ENCODE results near the genes ADO, NRBF2 and LRRTM3.

DNA sequence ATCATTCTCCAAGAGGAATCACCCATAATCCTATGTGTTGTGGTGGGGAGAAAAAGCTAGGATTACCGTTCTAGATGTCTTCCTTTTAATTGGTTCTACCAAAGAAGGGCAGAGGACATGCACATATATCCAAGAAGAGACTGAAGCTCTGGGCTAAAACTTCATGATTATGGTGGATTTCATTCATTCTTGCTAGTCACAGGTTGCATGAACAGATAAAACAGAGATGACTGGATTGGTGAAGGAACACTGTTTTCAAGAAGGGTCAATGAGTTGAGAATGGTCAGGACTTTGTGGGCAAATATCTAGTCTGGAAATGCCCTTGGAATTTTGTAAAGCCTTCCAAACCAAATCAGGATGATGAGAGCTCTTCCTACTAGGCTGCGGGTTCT lies 171.3 kb downstream of the ARID5B start:
- RRBS = no CpG with 5 or more reads among the region's 2 CpGs

DNA sequence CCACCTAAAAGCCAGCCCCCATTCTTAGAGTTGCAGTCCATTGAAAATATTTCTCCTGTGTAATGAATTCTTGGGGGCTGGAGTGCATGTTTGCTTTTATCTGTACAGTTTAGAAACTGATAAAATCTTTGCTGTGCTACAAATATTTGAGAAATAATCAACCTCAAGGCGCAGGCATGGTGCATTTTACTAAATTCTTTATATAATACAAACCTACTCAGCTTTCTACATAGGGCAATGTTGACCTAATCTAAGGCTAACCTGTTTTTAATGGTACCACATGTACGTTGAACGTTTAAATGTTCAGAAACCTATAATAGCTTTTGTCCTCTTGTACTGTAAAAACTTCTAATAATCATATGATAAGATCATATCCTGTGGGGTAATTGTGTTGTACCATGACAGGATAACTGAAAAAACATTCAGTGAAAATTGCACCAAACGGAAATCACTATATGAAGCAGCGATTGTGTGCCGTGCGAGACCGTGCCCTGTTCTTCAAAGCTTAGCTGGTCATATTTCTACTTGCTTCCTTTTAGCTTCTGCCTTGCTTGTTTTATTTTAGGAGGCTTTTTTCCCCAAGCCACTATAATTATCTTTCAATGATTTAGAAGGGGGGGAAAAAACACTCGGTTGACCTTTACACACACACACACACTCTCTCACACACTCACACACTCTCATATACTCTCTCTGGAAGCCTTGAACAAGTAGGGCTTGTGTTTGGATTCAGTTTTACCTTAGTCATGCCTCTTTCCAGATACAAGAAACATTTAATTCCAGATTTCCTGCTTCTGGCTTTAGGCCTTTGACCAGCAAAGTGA lies 181.1 kb downstream of the ARID5B start:
- RRBS = no CpG with 5 or more reads among the region's 9 CpGs

- RRBS = no CpG with 5 or more reads among the region's 4 CpGs
Observed at GRCh38 chr10:62183269-62183908, 85.3 kb downstream of the RTKN2 start.

GRCh38 chr10:62243139-62243694 lies 25.4 kb downstream of the RTKN2 start:
- RRBS = no CpG with 5 or more reads among the region's 2 CpGs

DNA sequence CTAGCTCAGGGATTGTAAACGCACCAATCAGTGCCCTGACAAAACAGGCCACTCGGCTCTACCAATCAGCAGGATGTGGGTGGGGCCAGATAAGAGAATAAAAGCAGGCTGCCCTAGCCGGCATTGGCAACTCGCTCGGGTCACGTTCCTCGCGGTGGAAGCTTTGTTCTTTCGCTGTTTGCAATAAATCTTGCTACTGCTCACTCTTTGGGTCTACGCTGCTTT lies 12.5 kb upstream of the RTKN2 start:
- RRBS = no CpG with 5 or more reads among the region's 10 CpGs

GRCh38 chr10:62492776-62493029 lies 118.5 kb downstream of the ZNF365 start:
- RRBS = no CpG with 5 or more reads among the region's 2 CpGs

DNA sequence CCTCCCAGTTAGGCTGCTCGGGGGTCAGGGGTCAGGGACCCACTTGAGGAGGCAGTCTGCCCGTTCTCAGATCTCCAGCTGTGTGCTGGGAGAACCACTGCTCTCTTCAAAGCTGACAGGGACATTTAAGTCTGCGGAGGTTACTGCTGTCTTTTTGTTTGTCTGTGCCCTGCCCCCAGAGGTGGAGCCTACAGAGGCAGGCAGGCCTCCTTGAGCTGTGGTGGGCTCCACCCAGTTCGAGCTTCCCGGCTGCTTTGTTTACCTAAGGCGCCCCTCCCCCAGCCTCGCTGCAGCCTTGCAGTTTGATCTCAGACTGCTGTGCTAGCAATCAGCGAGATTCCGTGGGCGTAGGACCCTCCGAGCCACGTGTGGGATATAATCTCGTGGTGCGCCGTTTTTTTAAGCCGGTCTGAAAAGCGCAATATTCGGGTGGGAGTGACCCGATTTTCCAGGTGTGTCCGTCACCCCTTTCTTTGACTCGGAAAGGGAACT lies 196.4 kb upstream of the ADO start:
- RRBS = no CpG with 5 or more reads among the region's 21 CpGs

- RRBS = 1% methylated on average over 54 of the region's 89 CpGs
Observed at GRCh38 chr10:62804568-62805373, at the start of gene ADO. ADO (plus strand) TSS chr10:62804720.

- RRBS = 72% methylated on average over 8 of the region's 39 CpGs
Observed at GRCh38 chr10:62813323-62814141, 2.6 kb downstream of the EGR2 start.

DNA sequence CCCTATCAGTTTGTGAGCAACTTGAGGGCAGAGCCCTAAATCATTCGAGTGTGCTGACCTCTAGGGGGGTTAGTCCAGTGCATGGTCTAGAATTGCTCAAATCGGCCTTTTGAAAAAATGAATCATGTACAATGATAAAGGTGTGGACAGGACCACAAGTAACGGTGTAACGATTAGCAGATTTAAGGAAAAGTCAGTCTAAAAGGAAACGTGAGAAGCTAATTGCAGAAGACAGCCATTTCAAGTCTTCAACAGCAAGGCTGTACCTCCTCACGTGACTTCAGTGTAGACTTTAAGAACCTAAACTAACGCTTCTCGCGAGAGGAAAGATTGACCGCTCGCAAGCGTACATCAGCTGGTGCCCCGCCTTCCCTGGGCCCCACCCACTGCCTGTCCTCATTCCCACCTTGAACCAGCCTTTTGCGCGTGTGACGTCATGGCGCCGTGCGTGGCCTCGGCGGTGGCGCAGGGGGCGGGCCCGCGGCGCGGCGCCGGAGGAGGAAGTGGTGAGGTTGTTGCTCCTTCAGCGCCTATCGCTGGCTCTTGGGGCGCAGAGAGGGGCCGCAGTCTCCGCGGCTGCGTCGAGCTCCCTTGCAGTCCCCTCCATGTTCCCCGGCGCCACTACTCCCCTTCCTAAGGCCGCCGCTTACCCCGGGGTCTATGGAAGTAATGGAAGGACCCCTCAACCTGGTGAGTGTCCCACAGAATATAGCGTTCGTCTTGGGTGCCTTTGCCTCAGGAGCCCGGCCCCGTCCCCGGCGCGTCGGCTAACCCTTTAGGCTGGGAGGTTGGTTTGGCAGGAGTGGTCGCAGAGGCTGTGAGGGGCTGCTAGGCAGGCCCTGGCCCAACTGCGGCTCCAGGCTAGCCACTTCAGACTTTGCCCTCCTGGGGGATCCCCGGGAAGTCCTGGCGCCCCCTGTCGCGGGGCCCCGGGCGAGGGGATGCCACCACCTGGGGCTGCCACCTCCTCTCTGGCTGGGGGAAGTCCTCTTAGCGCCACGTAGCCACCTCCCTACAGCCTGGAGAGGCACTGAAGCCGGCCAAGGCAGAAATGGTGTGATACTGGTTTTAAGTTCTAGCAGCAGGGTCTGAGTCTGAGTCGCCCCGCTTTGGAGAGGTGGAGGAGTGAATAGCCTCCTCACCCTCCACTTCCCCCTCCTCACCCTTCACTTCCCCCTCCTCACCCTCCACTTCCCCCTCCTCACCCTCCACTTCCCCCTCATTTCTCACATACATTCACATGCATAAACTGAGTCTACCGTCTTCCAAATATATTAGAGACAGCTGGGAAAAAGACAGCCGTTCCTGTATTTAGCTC lies at the start of gene NRBF2:
Gene NRBF2, plus strand, starts transcription at position 518 of the 1,318 bp plus-strand sequence.
- RRBS = under 1% methylated on average over 7 of the region's 65 CpGs

DNA sequence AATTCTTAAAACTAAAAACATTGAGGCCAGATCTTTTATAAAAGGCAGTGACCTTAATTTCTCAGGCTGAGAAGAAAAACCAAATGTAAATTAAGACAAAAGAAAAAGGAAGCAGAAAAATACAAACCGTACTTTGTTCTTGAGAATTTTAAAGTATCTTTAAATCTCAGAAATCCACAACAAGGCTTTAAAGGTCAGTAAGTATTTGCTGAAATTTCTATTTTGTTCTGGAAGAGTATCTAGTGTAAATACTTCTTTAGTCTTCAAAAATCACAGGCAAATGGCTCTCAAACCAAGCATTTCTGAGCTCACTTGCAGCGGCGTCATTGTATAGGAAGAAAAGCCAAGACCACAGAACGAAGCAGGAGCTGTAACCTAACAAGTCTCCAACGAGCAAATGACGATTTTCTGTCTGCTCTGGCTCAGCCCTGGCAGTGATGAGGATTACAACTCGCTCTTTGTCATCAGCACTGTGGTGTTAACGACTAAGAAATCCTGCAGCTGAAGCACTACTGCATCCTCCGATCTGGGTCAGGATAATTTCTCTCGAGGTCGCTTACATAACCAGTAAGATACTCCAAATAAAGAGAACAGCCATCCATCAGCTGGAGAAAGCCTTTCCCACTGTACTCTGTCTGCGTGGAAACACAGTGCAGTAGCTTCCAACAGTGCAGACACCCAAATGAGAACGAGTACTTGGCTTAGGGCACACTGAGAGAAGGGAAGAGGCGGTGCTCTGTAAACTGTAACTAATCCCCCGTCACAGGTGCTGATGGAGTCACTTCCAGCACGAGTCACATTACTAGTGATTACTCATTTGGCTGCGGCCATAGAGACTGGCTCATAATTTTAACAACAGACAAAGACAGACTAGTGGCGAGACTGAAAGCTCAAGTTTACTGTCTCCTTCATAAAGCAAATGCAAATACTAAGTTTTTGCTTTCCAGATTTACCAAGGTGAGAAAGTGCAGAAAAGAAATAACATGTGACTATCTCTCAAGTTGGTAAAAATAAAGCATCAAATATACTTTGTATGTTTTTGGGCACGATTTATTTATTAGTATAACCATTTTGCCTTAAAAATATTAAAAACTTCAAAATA lies 135.8 kb downstream of the NRBF2 start:
- RRBS = no CpG with 5 or more reads among the region's 19 CpGs

DNA sequence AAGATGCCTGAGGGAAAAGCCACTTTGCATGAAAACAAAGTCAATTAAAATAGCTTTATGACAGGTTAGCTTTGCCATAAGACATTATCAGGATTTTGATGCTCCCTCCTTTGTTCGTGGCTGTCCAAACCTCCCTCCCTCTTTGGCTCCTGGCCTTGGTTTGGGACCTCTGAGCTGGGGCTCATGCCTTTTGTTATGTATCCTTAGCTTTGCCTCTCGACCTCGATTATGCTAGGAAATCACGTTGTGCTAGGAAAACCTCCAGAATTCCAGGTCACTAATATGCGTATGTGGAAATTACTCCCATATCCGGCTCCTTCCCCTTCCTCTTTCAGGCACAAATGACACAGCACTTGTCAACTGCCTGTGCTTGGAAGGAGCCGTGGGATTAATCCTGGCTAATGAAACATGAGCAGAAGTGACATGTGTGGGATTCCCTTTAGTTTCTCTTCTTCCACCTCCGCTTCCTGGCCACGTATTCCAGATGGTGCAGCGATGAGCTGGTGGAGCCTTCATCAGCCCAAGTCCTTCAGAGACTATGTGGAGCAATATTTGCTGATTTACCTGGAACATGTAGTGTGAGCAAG lies 149.1 kb downstream of the REEP3 start:
- RRBS = no CpG with 5 or more reads among the region's 10 CpGs

DNA sequence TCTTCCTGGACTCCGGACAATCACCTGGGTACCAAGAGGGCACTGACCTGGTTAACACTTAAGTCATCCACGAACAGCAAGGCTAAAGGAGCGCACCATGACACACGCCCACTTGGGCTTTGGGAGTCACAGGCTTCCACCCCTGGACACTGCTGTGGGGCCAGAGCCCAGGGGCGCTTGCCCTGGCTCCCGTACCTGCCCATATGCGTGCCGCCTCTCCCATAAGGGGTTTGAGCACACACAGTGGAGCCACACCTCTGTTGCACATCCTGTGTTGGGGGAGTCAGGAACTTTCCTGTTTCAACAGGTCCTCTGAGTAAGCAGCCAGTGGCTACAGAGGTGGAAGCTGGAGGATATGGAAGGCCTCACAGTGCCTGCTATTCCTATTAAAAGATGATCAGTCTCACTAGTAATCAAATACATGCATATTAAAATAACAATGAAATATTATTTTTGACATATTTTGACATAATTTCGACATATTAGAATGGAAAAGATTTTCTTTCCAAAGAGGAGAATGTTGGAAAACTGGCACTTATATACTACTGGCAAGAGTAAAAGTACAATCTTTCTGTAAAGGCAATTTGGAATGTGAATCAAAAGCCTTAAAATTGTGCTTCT lies 152.1 kb downstream of the REEP3 start:
- RRBS = no CpG with 5 or more reads among the region's 9 CpGs

DNA sequence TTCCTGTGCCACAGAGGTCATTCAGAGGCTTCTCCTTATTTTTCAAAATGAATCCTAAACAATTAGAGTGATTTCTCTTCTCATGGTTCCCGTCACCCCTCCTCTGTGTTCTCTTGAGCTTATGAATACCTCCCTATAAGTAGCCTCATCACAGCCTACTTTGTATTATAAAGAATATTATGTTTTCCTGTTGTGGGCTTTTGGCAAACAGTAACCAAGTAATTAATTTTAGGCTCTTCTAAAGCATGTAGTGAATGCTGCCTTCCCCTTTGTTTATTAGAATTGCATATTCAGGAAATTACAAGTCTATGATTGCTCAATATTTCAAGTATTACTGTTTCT lies 179.5 kb downstream of the REEP3 start:
- RRBS = no CpG with 5 or more reads among the region's 1 CpG

DNA sequence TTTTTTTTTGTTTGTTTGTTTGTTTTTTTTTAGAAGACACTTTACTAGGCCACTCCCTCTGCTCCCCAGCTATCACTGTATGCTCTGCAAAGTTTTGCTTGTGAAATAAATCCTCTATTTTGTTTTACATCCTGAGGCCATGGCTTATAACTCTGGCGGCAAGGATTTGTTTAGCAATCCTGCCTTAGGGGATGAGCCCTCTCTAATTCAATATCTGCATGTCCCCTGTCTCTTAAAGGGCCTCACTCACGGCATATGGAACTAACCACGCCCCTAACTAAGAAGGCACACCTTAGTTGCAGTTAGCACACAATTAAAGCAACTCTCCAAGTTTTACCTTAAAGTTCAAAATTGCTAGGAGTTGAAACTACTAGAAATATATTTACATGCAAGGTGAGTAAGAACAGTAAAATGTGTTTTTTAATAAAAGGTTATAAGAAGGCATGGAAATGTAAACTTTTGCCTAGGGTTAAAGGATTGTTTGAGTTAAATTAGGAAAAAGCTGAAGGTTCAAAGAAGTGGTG lies 1354.6 kb upstream of the LRRTM3 start:
- RRBS = no CpG with 5 or more reads among the region's 3 CpGs

- RRBS = no CpG with 5 or more reads among the region's 4 CpGs
Observed at GRCh38 chr10:66220918-66221295, 704.9 kb upstream of the LRRTM3 start.

DNA sequence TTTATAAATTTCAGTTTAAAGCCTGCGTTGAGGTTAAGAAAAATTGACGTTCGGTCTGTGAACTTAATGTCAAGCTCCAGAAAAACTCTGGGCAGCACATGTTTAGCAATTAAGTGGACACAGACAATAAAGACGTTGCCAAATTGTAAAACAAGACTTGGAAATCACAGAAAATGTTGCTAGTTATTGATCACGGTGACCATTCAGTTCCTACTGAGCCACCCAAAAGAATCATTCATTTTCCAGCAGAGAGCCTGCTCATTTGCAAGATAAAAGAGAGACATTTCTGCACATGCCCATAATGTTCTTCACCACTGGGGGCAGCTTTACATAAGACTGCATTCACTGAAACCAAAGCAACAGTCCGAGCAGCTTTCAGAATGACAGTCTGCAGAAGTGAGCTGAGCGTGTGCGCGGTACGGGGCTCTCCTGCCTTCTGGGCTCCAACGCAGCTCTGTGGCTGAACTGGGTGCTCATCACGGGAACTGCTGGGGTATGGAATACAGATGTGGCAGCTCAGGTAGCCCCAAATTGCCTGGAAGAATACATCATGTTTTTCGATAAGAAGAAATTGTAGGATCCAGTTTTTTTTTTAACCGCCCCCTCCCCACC lies at the start of gene LRRTM3:
Gene LRRTM3, plus strand, starts transcription at position 359 of the 612 bp plus-strand sequence.
- RRBS = no CpG with 5 or more reads among the region's 14 CpGs

- RRBS = no CpG with 5 or more reads among the region's 3 CpGs
Observed at GRCh38 chr10:67700096-67700377, 4.0 kb upstream of the CTNNA3 start.

Data from non-pigmented ciliary epithelial cell (primary cell).